SP-49 (cell line): ENCODE data around the genes THBS3 and SYT11.

DNA sequence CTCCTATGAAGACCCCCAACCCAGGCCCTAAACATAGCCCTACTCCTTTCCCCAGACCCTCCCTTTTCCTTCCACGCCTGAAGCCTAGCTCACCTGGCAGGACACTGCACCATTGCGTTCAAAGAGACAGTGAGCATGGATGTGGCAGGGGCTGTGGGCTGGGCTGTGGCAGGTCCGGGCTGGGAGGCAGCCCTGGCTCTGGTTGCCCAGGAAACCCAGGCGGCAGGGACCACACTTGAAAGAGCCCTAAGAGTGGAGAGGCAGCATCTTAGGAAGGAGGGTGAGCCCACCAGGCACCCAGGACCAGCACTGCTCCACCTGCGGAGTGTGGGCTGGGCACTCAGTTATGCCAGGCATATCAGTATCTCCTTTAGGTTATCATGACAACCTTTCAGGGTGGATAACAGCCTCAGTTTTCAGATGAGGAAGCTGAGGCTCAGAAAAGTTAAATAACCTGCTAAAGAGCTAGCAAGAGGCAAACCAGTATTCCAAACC, 6.3 kb downstream of the THBS3 start:
- PRO-cap, result no peak

GRCh38 chr1:155207639-155208367, at the start of gene THBS3:
TSS of gene THBS3 (minus strand) at chr1:155207897.
- PRO-cap, result no peak

DNA sequence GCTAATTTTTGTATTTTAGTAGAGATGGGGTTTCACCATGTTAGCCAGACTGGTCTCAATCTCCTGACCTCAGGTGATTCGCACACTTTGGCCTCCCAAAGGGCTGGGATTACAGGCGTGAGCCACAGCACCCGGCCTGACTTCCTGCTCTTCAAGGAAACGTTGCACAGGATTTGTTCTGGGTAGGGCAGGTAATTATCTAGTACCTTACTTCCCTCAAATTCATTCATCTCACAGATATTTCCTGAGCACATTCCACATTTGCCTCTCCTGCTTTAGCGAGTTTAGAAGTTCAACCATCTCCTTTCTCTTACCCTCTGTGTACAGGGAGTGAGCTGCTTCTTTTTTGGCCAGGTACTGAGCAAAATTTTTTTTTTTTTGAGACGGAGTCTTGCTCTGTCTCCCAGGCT, 12.1 kb downstream of the MTX1 start:
- PRO-cap, result no peak

GRCh38 chr1:155300854-155301261, 380 bp downstream of the PKLR start:
- PRO-cap, result no peak

GRCh38 chr1:155650567-155651035, 38.0 kb downstream of the YY1AP1 start:
- PRO-cap, result no peak

- PRO-cap, result no peak
These were observed 29.4 kb downstream of the YY1AP1 start for GRCh38 chr1:155659254-155659453.

DNA sequence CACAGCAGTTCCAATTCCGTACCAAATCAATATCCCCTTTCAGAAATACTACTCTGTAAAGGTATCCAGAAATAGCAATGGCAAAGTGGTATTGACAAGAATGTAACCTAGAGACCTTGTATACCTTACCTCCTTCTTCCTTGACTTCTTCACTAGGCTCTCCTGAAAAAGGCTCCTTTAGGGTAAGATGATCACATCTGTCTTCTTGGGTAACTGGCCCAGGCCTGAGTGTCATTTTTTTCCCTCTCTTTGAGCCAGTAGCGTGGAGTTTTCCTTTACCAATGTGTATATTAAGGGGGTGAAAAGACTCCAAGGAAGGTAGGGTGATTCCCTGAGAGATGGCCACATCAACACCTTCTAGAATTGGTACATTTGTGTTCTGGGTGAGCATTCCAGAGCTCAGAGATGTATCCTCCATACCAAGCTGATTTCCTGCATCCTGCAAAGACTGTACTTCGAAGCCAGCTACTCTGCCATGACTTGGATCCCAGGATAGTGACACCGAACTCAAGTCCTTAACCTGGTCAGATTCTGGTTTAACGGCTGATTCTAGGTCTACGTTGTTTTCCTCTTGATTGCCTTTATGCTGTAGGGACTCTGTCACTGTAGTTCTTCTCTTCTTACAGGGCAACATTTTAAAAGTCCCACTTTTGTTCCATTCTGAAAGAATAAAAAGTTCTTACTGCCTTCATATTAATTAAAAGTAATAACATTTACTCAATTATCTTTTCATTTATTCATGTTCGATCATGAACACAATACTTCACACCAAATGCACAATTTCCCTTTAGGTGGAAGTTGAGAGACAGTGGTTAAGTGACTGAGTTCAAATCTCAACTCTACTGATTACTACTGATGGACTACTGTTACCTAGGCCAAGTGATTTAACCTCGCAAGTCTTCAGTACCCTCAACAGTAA, 3.6 kb downstream of the GON4L start:
- PRO-cap, result no peak

- PRO-cap, result unidirectional peak, minus-strand start at chr1:155859340
These were observed at the start of gene SYT11 for GRCh38 chr1:155858954-155859930. TSS of gene SYT11 (plus strand) at chr1:155859567.

DNA sequence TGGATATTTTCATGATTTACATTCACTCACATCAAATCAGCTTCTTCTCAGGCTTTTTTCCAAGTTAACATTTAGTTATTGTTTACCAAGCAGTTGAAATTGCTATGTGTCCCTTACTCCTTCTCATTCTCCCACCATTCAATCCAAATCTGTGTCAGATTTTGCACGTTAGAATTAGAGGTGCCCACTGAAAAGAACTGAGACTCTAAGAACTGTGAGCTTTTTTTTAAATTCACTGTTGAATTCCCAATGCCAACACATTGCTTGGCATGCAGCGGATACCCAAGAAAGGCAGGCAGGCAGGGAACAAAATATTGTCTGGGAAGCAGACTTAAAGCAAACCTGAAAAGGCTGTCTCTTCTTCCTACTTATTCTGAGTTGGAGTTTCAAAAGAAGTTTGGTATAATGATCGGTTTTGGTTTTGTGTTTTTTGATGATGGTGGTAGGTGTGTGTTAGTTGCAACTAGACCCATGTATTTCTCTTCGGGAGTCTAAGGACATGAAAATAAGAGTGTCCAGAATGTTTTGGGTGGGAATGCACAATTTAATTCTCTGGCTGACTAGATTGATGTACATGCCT, 18.1 kb downstream of the RIT1 start:
- PRO-cap, result no peak

DNA sequence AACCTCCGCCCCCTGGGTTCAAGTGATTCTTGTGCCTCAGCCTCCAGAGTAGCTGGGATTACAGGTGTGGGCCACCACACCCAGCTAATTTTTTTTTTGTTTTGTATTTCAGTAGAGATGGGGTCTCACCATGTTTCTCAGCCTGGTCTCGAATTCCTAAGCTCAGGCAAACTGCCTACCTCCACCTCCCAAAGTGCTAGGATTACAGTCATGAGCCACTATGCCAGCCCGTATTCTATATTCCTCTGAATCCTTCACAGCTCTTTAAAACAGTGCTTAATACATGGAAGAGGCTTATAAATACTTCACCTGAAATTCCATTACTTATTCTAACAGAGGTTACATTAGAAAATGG, 15.8 kb downstream of the RIT1 start:
- PRO-cap, result no peak

GRCh38 chr1:155980637-155981991, 2.8 kb upstream of the ARHGEF2 start:
- PRO-cap, result unidirectional peak, plus-strand start at chr1:155981438

GRCh38 chr1:156001580-156001942, 19.2 kb downstream of the SSR2 start:
- PRO-cap, result no peak

DNA sequence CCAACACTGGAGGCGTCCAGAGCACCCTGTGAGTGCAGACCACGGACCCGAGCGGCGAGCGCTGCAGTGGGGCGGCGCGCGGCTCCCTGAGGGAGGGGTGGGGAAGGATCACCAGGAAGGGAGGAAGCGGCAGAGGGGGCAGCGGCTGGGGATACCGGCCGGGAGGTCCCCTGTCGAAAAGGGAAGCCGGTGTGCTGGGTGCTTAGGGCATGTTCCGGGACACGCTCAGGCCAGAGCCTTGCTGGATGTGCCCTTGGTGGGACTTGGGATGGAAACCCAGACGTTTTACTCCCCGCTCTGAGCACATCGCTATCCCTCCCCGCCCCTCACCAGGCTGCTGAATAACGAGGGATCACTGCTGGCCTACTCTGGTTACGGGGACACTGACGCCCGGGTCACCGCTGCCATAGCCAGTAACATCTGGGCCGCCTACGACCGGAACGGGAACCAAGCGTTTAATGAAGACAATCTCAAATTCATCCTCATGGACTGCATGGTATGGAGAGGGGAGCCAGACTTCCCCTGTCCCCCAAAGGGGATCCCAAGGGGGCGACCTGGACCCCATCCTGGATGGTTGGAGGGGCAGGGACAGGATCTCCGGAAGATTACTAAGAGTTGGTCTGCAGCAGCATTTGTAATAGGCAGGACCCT, 473 bp downstream of the LAMTOR2 start:
- PRO-cap, result no peak

GRCh38 chr1:156096966-156097580, 14.8 kb upstream of the MEX3A start:
- PRO-cap, result no peak

- PRO-cap, result no peak
These were observed 8.6 kb upstream of the LMNA start for GRCh38 chr1:156105930-156106380.

DNA sequence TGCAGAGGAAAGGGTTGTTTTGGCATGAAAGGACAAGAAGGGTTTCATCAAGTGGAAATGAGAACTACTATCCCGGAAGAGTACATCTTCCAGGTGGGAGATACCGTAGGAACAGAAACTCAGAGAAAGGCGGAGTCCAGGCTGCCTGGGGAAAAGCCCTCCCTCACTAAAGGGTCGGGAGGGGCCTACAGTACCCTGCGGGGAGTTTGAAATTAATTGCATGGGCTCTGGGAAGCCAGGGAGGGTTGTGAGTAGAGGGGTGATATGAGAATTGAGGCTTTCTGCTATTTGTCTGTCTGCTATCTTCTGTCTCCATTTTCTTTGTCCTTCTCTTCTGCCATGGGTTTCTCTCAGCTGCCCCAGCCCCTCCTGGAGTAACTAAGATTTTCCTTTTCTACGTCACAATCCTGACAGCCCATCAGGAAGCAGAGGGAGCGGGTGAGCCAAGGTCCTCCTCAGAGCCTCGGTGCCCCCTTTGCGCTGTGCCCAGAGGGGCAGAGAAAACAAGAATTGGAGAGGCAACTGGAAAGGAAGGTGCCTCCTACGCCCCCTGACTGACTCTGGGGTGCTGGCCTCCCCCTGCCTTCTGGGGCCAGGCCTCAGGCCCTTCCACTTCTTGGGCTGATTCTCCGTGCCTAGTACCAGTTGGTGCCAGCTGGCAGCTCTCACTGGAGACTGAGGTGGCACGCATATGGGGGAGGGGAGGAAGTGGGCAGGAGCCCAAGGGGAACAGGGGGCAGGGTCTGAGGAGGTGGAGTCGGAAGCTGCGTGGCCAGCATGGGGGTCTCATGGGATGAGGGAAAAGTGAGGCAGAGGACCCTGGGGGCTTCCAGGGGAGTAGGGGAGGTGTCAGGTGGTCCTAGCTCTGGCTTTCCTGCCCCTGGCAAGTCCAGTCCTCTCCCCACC, 6.8 kb upstream of the SEMA4A start:
- PRO-cap, result no peak

DNA sequence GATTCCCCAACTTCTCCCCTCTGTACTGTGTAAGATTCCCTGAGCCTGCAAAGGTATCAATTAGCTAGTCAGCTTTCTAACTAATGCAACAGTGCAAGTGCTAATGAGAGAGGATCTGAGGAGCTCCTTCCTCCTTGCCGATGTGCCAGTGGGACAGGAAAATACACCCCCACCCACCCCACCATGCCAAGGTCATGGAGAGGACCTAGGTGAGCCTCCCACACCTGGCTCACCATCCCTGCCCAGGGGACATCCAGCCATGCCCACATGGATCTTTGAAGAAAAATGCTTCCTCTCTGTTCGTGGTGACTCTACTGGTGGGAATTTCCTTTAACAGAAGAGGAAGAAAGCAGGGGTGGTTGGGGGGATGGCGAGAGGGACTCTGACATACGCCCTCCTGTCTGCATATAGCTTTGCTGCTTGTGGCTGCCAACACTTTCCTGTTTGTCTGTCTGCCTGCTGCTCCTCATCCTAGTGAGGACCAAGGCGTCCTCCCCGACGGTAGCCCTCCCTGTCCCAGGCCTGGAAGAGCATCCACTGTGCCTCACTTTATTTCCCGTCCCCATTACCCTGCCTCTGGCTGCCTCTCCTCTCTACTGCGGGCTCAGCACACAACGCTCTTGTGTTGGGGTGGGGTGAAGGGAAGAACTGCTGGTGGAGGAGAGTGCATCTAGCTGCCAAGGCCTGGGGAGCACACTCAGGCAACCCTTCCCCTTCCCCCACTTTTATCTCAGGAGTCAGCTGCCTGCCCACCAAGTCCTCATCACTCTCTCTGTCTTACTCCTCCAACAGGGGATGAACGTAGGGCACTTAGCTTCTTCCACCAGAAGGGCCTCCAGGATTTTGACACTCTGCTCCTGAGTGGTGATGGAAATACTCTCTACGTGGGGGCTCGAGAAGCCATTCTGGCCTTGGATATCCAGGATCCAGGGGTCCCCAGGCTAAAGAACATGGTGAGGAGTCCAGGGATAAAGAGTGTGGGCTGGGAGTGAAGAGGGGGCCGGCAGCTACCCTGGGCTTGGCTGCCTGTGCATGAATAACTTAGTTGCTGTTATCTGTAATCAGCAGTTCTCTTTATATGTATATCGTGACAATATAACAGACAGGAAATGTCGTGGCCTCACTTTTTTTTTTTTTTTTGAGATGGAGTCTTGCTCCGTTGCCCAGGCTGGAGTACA, 2.6 kb downstream of the SEMA4A start:
- PRO-cap, result no peak

DNA sequence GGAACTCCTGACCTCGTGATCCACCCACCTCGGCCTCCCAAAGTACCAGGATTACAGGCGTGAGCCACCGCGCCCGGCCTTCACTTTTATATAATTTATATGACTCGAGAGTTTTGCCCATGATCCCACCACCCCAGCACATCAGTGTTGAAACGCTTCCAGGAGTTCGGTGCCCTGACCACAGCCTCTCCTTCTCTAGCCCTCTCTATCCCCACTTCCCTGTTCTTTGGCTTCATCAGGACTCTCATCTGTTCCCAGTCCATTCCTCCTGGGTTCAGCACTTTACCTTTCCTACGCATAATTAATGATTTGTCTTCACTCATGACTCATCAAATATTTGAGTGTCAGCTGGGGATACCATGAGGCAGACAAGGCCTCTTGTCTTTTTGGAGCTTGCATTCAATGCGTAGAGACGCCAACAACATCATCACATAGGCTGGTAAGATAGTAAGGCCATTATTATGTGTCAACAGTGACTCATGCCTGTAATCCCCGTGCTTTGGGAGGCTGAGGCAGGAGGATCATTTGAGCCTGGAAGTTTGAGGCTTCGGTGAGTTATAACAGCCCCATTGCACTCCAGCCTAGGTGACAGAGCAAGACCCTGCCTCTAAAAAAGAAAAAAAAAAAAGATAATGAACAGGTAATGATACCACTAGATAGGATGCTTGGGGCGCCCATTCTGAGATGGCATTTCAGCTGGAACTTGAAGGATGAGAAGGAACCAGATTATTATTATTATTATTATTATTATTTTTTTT, 1.5 kb downstream of the PMF1 start:
- PRO-cap, result no peak

DNA sequence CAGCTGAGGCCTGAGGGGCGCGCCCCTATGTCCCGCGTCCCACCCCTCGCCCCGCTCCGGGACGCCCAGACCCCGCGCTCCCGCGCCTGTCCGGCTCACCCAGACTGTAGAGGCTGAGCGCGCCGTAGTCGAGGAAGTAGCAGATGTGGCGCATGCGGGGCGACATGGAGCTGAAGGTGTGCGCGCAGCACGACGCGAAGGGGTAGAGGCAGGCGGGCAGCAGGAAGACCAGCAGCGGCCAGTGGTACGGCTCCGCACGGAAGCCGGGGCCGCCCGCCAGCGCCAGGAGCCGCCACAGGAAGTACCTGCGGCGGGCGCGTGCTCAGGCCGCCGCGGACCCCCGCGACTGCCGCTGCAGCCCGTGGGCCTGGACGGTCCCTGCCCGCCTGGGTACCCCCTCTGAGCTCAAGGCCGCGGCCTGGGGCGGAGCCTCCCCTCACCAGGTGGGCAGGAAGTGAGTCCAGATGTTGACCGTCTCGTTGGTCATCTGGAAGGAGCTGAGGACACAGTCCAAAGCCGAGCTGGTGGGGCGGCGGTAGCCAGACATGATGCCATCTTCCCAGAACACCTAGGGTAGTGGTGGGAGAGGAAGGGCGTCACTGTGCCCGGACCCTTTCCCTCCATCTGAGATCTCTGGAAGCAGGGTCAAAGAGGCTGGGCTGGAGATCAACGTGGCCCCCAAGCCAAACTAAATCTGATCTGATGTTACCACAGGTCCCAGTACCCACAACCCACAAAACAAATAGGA, 2.0 kb downstream of the PAQR6 start:
- PRO-cap, result no peak

GRCh38 chr1:156251371-156252051, 3.7 kb upstream of the PAQR6 start:
- PRO-cap, result no peak